Neural crest cell (in vitro differentiated cells): ENCODE measurements around a stretch of chr2.

- PRO-cap, result no peak
Observed at GRCh38 chr2:130352098-130352590, 3.7 kb upstream of the PTPN18 start.

GRCh38 chr2:130797924-130798391 lies 38.8 kb upstream of the ARHGEF4 start:
- PRO-cap, result bidirectional peak, plus-strand start at chr2:130797978, minus-strand start at chr2:130798002; bidirectional peak, plus-strand start at chr2:130798213, minus-strand start at chr2:130798051

- PRO-cap, result no peak
Observed at GRCh38 chr2:130850833-130851565, 14.3 kb downstream of the ARHGEF4 start.

DNA sequence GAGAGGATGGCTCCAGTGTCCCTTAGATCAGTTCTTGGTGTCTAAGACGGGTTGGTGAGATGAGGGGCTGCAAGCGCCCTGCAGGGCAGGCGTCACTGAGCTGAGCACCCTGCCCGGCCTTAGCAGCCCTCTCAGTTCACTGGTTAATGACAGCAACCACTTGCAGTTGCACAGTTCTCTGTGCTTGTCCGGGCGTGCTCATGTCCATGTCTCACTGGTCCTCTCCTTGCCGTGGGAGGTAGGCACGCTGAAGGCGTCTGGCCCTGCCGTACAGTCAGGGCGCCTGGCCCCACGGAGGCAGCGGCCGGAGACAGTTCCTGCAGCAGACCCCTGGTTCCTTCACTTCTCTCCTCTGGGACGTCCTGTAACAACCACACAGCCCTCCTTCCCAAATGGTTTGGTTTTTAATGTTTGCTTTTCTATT lies 75.3 kb downstream of the ARHGEF4 start:
- PRO-cap, result no peak

- PRO-cap, result no peak
Observed at GRCh38 chr2:131041020-131041904, 52.0 kb downstream of the FAM168B start.

DNA sequence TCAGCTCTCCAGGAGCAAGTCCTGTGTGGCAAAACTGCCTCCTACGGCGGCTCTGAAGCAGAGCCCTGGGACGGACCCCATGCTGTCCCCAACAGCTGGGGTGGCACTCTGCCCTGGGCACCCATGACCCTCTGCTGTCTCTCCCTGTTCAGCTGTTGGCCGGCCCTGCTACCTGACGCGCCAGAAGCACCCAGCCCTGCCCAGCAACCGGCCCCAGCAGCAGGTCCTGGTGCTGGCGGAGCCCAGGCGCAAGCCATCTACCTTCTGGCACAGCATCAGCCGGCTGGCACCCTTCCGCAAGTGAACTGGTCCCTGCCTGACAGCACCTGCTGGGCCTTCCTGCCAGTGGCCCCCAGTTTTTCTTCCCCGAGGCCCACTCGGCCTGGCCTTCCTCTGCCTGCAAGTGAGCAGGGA lies 47.4 kb downstream of the FAM168B start:
- PRO-cap, result no peak

DNA sequence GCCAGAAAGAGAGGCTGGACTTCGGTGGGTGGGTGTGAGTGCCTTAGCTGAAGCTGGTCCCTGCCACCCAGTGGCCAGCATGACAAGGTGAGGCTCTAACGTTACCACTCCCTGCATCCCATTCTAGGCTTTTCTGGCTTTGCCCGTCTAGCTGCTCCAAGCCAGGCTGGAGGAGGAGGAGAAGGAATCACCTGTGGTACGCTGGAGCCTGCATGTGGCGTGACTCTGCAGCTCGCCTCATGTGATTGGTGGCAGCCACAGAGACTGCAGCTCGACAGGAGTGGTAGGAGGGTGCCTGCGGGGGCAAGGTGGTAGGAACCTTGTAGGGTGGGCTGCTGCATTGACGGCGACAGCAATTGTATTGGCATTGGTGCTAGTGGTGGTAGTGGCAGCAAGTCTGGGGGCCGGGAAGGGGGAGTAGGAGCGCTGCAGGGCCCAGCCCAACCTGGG lies 17.3 kb downstream of the CCDC74A start:
- PRO-cap, result no peak

GRCh38 chr2:132162125-132162549 lies 385 bp upstream of the ANKRD30BL start:
- PRO-cap, result no peak

GRCh38 chr2:132267709-132268976 lies 106.4 kb upstream of the ANKRD30BL start:
- PRO-cap, result bidirectional peak, plus-strand start at chr2:132268043, minus-strand start at chr2:132267971; bidirectional peak, plus-strand start at chr2:132268191, minus-strand start at chr2:132268137; bidirectional peak, plus-strand start at chr2:132268210, minus-strand start at chr2:132268253; unidirectional peak, minus-strand start at chr2:132268253; bidirectional peak, plus-strand start at chr2:132268819, minus-strand start at chr2:132268521

- PRO-cap, result no peak
Observed at GRCh38 chr2:132424587-132425050, 8.0 kb downstream of the GPR39 start.

GRCh38 chr2:132645124-132645606 lies 24.8 kb downstream of the LYPD1 start:
- PRO-cap, result no peak

DNA sequence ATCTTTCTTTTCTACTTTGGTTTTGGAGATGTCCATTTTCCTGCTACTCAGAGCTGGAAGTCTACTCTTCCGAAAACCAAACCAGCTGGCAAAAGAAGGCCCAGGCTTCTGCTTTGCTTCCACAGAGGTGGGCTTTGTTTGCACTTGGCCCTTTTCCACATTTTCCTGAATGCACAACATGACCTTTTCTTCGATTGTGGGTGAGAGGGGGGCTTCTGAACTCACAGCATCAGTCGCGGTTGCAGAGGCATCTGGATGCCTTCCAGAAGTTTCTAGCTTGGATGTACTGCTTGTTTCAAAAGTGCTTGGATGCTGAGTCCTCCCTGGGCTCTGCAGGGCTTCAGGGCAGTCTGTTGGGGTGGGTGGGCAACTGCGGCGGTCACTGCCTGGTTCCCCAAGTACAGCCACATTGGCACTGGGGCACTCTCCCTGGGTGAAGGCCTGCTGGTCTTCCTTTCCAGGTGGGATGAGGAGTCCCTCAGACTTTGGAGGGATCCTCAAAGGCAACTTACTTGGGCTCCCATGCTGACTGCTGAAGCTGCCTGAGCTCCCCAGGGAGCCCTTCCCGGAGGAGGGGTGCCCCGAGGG lies 112.3 kb upstream of the LYPD1 start:
- PRO-cap, result no peak

DNA sequence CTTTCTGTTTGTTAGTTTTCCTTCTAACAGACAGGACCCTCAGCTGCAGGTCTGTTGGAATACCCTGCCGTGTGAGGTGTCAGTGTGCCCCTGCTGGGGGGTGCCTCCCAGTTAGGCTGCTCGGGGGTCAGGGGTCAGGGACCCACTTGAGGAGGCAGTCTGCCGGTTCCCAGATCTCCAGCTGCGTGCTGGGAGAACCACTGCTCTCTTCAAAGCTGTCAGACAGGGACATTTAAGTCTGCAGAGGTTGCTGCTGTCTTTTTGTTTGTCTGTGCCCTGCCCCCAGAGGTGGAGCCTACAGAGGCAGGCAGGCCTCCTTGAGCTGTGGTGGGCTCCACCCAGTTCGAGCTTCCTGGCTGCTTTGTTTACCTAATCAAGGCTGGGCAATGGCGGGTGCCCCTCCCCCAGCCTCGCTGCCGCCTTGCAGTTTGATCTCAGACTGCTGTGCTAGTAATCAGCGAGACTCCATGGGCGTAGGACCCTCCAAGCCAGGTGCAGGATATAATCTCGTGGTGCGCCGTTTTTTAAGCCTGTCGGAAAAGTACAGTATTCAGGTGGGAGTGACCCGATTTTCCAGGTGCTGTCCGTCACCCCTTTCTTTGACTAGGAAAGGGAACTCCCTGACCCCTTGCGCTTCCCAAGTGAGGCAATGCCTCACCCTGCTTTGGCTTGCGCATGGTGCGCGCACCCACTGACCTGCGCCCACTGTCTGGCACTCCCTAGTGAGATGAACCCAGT lies 97.9 kb downstream of the NCKAP5 start:
- PRO-cap, result no peak

DNA sequence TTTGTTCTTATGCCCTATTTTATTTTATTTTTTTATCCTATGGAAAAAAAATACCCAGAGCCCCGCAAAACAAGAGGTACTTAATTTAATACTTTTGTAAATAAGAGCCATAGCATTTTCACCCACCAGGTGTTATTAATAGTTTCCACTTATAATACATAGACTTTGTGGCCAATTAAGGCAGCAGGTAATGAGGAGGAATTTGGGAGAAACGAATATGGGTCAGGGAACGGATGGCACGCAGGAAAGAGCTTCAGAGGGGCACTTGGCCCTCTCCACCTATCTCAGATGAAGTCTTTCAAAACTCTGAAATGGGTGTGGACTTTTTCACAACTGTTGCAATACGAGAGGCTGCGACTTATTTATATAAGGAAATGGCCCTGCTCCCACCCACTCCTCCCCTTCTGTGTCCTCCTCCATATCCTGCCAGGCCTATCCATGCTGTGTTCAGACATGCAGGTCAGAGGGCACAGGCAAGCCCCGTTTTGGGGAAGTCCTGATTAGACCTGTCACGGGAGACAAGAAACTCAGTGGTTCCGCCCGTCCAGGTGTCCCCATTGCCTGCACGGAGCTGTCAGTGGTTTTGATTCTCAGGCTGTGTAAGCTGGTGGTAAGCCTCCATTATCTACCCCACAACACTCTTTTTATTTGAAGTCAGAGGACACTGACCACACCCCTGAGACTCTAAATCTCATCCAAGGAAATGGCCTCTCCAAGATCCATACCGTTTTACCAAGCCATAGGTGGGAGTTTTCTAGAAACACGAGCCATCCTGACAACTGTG lies 99.7 kb upstream of the MGAT5 start:
- PRO-cap, result no peak

- PRO-cap, result no peak
Observed at GRCh38 chr2:134181134-134181621, 72.7 kb upstream of the MGAT5 start.

GRCh38 chr2:134186393-134187433 lies 67.2 kb upstream of the MGAT5 start:
- PRO-cap, result no peak

GRCh38 chr2:134251955-134252845 lies 1.7 kb upstream of the MGAT5 start:
- PRO-cap, result no peak

DNA sequence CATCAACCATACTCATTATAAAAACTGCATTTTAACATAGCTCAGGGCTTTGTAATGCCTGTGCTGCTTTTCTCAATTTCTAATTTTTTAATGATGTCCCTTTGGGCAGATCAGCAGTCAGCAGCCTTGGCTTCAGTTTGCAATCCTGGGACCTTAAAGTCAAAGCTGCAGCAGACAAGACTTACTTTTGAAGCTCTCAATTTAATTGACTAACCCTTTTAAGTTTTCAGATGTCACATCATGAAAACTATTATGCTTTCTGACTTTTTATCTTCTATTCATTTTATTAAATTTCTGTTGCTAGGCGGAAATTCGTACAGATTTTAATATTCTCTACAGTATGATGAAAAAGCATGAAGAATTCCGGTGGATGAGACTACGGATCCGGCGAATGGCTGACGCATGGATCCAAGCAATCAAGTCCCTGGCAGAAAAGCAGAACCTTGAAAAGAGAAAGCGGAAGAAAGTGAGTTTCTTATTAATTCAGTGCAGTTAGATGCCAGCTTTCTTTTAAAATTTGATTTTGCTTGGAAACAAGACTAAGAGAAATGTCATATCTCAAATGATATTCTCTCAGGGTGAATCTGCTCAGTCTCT lies 84.2 kb downstream of the MGAT5 start:
- PRO-cap, result no peak

DNA sequence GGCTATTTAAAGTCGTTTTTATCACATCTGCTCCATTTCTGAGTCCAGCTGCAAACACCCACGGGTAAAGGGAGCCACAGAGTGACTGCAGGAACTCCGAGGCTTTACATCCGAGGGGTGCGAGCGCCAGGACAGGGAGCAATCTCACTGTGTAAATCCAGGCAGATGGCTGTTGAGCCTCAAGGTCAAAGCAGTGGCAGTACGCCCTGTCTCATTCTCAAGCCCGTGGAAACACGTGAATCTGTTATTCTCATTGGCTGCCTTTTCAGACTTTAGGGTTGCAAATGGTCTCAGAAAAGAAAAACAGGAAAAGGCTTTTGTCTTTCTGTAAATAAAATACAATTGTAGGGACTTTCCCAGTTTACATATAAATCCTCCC lies 40.7 kb downstream of the TMEM163 start:
- PRO-cap, result no peak

- PRO-cap, result bidirectional peak, plus-strand start at chr2:134919479, minus-strand start at chr2:134919464
Observed at GRCh38 chr2:134919308-134919854, 759 bp downstream of the CCNT2 start.